Colic lymph node (tissue), 1 donor: ENCODE measurements around the genes HTATSF1, CD40LG, LDOC1 and HSFX1.

- PRO-cap, result bidirectional peak, plus-strand start at chrX:136496932, minus-strand start at chrX:136496778; bidirectional peak, plus-strand start at chrX:136497229, minus-strand start at chrX:136497177; bidirectional peak, plus-strand start at chrX:136497561, minus-strand start at chrX:136497471
Measured at GRCh38 chrX:136496683-136497716, at the start of gene HTATSF1. Gene HTATSF1 (plus strand): TSS chrX:136497592.

DNA sequence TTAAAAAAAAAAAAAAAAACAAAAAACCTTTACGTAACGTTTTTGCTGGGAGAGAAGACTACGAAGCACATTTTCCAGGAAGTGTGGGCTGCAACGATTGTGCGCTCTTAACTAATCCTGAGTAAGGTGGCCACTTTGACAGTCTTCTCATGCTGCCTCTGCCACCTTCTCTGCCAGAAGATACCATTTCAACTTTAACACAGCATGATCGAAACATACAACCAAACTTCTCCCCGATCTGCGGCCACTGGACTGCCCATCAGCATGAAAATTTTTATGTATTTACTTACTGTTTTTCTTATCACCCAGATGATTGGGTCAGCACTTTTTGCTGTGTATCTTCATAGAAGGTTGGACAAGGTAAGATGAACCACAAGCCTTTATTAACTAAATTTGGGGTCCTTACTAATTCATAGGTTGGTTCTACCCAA lies at the start of gene CD40LG:
Gene CD40LG, plus strand, starts transcription at position 114 of the 431 bp plus-strand sequence.
- PRO-cap, result bidirectional peak, plus-strand start at position 141 of the sequence, minus-strand start at position 83 of the sequence

DNA sequence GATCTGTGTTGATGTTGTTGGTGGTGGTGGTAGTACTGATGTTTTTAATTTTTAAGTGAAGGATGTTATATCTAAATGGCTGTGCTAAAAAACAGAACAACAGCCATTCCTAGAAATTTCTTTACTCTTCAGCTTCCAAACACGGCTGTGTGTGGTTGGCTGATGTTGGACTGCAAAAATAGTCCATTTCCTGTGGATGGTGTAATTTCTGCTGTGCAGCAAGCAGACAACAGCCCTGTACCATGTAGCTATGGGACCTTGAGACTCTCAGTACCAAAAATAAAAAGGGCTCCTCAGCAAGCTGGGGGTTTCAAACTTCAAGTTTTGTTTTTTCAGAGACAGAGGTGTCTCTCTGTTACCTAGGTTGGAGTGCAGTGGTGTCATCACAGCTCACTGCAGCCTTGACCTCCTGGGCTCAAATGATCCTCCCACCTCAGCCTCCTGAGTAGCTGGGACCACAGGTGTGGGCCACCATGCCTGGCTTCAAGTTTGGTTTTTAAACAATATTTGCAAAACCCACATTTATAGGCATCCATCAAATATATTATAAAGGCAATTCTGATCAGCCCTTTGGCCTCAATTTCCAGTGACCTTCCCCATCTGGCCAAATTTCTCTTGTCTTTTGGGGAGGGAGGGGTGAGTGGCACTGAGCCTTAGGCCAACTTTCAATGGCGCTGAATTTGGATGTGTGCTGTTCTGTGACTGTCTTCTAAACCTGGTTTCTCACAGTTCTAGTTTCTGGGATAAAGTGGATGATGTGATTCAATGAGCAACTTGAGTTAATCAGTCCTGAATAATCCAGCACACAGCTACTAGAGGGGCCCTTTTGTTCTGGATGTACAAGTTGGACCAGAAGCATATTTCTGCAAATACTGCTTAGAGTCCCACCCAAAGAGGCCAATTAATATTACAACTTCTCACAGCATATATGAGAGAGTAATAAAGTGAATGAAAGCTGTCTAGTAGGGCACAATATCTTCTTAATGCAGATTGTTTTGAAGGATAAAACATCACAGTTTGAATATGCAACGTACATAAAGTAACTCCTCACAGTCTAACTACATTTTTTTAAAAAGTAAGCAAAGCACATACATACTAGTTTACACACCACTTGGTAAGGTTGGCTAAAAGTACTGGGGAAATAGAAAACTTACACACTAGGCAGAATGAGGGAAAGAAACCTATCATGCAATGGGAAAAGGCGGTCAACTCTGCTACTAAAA lies 18.5 kb downstream of the CD40LG start:
- PRO-cap, result no peak

GRCh38 chrX:136766820-136767064 lies 14.0 kb downstream of the ARHGEF6 start:
- PRO-cap, result no peak

DNA sequence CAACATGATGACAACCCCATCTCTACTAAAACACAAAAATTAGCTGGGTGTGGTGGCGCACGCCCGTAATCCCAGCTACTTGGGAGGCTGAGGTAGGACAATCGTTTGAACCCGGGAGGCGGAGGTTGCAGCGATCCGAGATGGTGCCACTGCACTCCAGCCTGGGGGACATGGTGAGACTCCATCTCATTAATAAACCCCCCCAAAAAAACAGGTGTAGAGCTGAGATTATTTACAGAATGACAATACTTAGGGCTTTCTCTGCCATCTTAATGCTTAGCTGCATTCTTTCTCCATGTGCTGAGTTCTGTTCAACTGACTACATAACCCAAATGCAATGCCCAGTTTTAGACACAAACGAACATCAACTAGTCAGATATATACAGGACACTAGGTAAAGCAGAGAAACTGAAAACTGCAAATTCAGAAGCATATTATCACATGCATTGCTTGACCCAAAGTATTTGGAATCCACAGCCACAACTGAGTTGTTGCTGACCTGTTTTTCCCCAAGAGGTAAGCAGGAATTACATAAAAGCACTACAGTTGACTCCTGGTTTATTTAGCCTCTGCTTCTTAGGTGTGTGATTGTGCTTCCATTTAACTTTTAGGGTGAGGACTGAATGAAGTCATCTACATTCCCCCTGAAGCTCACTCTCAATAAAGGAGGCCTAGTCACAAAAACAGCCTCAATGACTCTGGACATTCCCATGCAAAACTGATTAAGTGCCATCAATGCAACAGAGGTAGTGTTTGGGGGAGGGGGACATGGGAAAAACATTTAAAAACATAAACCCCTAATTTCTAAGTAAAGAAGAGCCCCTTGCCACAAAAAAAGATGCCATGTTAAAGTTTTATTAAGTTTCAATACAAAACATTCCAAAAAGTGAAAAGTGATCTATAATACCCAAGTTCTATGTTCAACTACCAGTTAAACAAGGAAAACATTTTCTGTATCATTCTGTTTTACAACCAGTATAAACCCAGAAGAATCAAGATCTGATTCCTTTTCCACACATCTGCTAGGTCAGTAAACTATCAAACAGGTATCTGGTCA lies 11.8 kb downstream of the RBMX start:
- PRO-cap, result no peak

- PRO-cap, result no peak
Measured at GRCh38 chrX:136935521-136936022, 55.0 kb upstream of the RBMX start.

- PRO-cap, result unidirectional peak, minus-strand start at chrX:137052350
Measured at GRCh38 chrX:137052144-137052510, 18.3 kb upstream of the GPR101 start.

DNA sequence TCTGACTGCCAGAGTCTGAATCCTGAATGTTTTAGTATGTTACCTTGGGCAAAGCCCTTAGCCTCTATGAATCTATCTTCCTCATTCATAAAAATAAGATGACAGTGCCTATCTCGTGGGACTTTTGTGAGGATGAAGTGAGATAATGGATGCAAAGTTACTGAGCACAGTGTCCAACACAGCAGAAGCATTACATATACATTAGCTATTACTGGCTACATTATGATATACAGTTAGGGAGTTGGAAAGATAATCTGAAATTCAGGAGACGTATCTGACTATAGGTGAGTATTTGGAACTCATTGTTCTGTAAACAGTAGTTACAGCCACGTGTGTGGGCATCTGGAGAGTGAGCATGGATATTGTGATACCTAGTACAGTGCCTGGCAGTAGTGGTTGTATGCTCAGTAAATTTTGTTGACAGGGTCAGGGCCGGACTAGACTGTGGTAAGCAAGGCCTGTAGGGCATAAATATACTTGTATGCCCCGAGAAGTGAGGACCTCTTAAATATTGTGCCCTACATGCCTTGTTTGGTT lies 2.8 kb downstream of the F9 start:
- PRO-cap, result no peak

- PRO-cap, result no peak
Measured at GRCh38 chrX:140709506-140709996, 204.7 kb upstream of the SOX3 start.

- PRO-cap, result no peak
Measured at GRCh38 chrX:140712571-140713536, 208.0 kb upstream of the SOX3 start.

- PRO-cap, result bidirectional peak, plus-strand start at chrX:141177356, minus-strand start at chrX:141177096
Measured at GRCh38 chrX:141176580-141177654, at the start of gene LDOC1. Gene LDOC1 (minus strand): TSS chrX:141177129.

GRCh38 chrX:141698336-141698588 lies 277 bp downstream of the SPANXD start:
- PRO-cap, result no peak

GRCh38 chrX:142703225-142703524 lies 322.6 kb upstream of the SPANXN4 start:
- PRO-cap, result unidirectional peak, plus-strand start at chrX:142703349

- PRO-cap, result no peak
Measured at GRCh38 chrX:143757222-143757956, 36.8 kb upstream of the SPANXN2 start.

GRCh38 chrX:147877557-147878223 lies 34.0 kb upstream of the FMR1 start:
- PRO-cap, result no peak

DNA sequence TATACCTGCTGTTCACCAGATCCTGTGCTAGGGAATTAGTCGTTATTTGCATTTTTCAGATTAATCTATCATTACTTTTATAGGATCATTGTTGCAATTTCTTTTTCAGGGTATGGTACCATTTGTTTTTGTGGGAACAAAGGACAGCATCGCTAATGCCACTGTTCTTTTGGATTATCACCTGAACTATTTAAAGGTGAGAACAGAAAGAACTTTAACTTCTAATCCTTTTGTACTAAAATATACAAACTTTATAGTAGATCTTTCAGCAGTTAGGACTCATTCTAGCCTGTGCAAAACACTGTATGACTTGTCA lies 28.7 kb downstream of the FMR1 start:
- PRO-cap, result no peak

DNA sequence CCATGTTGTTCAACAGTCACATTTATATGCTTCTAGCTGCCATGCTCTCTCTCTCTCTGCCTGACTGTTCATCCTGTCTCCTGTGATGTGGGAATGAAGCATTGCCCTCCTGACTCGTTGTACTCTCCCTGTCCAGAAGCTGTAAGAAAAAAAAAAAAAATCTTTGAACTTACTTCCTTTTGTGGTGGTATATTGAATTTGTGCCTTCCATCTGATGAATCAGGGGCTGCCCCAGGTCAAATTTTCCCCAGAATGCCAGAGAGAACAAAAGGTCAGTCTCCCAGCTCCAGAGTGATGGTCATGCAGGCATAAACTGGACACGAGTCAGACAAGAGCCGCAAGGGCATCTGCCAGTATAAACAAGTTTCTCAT lies 167.1 kb downstream of the ENSG00000287585 start:
- PRO-cap, result no peak

DNA sequence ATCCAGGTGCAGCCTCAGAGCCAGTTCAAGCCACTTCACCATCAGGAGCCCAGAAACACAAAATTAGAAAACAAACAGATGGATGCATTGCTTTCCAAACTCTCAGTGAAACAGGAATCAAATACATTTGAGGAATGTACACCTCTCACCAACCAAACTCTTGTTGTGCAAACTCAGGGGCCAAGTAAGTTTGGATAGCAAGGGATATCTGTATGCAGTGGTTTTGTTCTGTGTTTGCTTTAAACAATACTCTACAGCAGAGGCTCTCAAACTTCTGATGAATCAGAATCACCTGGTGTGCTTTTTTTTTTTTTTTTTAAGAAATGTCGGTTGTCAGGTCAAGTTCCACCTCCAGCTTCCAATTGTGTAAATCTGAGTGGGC lies 9.9 kb downstream of the IDS start:
- PRO-cap, result no peak

- PRO-cap, result no peak
Measured at GRCh38 chrX:149495549-149495974, 9.5 kb downstream of the IDS start.

GRCh38 chrX:149773797-149774288 lies at the start of gene HSFX1:
Gene HSFX1 (plus strand): TSS chrX:149774068.
- PRO-cap, result no peak